Measurements from ENCODE around the gene ALDH3A2.

GRCh38 chr17:19381489-19382148, 3.3 kb downstream of the MAPK7 start:
- RRBS = no CpG with 5 or more reads among the region's 28 CpGs

- RRBS = 87% methylated on average over 8 of the region's 30 CpGs
These were observed 38.6 kb upstream of the SLC47A1 start for GRCh38 chr17:19494896-19495539.

- RRBS = no CpG with 5 or more reads among the region's 5 CpGs
These were observed 4.2 kb upstream of the SLC47A1 start for GRCh38 chr17:19529364-19529931.

- RRBS = no CpG with 5 or more reads among the region's 16 CpGs
These were observed 6.1 kb downstream of the SLC47A1 start for GRCh38 chr17:19539600-19540333.

DNA sequence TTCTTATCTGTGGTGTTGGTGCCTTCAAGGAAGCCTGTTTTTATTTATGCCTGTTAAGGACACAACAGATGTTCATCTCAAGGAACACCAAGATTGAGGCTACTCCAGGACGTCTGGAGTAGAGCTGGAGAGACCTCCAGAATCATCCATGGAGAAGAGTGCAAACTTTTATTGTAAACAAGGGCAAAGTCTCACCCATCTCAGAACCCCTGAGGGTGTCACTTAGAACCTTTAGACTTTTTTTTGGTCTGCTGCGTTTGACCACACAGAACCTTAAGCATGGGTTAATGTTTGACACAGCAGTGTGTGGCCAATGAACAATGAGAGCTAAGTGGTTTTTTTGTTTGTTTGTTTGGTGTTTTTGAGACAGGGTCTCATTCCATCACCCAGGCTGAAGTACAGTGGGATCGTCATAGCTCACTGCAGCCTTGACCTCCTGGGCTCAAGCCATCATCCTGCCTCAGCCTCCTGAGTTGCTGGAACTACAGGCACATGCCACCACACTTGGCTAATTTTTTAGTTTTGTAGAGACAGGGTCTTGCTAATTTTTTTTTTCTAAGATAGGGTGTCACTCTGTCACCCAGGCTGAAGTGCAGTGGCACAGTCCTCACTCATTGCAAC, 16.2 kb downstream of the SLC47A1 start:
- RRBS = no CpG with 5 or more reads among the region's 3 CpGs

GRCh38 chr17:19645559-19646321, 2.8 kb upstream of the ALDH3A2 start:
- RRBS = no CpG with 5 or more reads among the region's 11 CpGs

- RRBS = 2% methylated on average over 9 of the region's 53 CpGs
These were observed at the start of gene ALDH3A2 for GRCh38 chr17:19648691-19649321. TSS of gene ALDH3A2 (plus strand) at chr17:19648751.

DNA sequence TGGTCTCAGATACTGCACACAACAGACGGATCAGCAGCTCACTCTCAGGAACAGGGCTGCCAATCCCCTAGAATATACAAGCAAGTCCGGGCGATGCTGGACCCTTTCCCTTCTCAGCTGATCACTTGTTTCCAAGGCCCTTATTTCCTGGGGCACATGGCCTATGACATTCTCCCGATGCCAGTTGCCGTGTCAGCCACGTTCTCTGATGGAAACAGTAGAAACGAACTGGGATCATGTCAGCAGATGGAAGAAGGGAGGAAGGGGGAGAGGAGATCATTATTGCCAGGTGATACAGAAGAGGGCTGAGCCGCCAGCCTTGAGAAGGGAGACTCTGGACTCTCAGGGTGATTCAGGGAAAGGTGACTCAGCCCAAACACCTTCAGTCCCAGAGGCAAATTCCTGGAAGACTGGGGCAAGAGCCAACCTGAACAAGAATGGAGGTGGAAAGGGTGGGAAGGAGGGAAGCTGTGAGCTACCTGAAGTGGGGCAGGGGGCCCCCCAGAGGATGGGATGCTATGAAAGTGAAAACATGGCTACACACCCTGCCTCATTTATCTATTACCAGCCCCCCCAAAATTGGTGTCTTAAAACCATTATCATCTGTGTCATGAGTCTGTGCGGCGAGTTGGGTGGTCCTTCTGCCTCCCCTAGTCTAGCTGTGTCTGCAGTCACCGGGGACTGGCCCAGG, 2.9 kb upstream of the SLC47A2 start:
- RRBS = no CpG with 5 or more reads among the region's 11 CpGs

DNA sequence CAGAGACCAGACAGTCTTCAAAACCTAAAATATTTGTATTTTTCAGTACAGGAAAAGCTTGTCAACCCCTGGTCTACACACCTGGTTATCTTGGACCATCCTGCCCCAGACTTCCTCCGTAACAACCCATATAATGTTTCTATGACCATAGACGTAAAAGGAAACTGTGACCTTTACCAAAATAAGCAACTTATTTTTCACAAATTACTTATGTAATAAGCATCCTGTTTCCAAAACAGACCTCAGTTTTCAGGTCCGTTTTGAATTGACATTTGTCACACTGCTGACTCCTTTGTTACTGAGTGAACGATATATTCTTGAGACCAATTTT, 19.9 kb upstream of the ALDH3A1 start:
- RRBS = no CpG with 5 or more reads among the region's 4 CpGs

- RRBS = no CpG with 5 or more reads among the region's 6 CpGs
These were observed 24.0 kb upstream of the ALDH3A1 start for GRCh38 chr17:19772036-19772564.

GRCh38 chr17:19866907-19867247, 859 bp downstream of the ULK2 start:
- RRBS = under 1% methylated on average over 5 of the region's 27 CpGs

DNA sequence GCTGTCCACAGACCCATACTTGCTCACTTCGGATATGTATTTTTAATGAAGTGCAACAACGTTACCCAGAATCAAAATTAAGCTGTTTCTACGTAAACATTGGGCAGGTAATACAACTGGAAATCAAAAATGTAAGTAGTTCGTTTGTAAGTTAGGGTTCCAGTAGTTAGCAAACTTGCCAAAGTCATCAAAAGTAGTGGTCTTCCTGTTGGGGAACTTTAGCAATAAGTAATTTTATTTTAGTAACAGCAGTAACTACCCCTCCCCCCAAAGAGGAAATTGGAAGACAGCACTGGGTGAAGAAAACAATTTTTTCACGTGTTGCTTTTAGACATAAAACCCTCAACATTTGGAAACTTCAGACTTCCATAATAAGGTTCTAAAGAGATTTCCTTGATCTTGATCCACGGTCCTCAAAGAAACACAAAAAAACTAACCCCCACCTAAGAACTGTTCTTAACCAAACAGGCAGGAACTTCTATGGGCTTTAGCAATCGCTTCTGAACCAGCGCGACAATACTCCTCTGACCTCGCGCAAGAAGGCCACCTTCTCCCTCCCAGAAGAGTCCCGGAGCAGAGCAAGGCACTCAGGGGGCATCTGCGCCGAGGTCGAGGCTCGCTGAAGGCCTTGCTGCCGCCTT, 639 bp downstream of the AKAP10 start:
- RRBS = no CpG with 5 or more reads among the region's 17 CpGs

DNA sequence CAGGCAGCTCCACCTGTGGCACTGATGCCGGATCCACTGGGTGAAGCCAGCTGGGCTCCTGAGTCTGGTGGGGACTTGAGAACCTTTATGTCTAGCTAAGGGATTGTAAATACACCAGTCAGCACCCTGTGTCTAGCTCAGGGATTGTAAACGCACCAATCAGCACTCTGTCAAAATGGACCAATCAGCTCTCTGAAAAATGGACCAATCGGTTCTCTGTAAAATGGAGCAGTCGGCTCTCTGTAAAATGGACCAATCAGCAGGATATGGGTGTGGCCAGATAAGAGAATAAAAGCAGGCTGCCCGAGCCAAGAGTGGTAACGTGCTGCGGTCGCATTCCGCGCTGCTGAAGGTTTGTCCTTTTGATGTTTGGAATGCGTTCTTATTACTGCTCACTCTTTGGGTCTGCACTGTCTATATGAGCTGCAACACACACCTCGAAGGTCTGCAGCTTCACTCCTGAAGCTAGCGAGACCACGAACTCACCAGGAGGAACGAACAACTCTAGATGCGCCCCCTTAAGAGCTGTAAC, 7.7 kb downstream of the SPECC1 start:
- RRBS = no CpG with 5 or more reads among the region's 16 CpGs

DNA sequence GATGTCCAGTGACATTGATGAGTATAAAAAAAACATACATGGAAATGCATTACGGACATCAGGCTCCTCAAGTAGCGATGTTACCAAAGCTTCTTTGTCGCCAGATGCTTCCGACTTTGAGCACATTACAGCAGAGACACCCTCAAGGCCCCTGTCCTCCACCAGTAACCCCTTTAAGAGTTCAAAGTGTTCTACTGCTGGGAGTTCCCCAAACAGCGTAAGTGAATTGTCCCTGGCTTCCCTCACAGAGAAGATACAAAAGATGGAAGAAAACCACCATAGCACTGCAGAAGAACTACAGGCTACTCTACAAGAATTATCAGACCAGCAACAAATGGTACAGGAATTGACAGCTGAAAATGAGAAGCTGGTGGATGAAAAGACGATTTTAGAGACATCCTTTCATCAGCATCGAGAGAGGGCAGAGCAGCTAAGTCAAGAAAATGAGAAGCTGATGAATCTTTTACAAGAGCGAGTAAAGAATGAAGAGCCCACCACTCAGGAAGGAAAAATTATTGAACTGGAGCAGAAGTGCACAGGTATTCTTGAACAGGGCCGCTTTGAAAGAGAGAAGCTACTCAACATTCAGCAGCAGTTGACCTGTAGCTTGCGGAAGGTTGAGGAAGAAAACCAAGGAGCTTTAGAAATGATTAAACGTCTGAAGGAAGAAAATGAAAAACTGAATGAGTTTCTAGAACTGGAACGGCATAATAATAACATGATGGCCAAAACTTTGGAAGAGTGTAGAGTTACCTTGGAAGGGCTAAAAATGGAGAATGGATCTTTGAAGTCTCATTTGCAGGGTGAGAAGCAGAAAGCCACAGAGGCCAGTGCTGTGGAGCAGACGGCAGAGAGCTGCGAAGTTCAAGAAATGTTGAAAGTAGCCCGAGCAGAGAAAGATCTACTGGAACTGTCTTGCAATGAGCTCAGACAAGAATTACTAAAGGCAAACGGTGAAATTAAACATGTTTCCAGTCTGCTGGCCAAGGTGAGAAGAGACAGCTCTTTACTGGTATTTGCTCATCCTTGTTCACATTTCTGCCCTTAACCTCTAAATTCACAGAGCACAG, 196.1 kb downstream of the SPECC1 start:
- RRBS = no CpG with 5 or more reads among the region's 16 CpGs

- RRBS = no CpG with 5 or more reads among the region's 10 CpGs
These were observed 153.5 kb downstream of the LGALS9B start for GRCh38 chr17:20313700-20314352.

- RRBS = 0% methylated on average over 1 of the region's 19 CpGs
These were observed 9.1 kb downstream of the CDRT15L2 start for GRCh38 chr17:20588584-20588967.

GRCh38 chr17:20868427-20868817, 174.4 kb downstream of the USP22 start:
- RRBS = no CpG with 5 or more reads among the region's 20 CpGs

GRCh38 chr17:21017725-21018407, 24.9 kb downstream of the USP22 start:
- RRBS = no CpG with 5 or more reads among the region's 14 CpGs

GRCh38 chr17:21034021-21034897, 8.6 kb downstream of the USP22 start:
- RRBS = no CpG with 5 or more reads among the region's 16 CpGs

GRCh38 chr17:21043098-21043864, 470 bp upstream of the USP22 start:
- RRBS = under 1% methylated on average over 17 of the region's 63 CpGs